Amniotic epithelial cell (primary cell): ENCODE results near the gene SLC35E2B.

DNA sequence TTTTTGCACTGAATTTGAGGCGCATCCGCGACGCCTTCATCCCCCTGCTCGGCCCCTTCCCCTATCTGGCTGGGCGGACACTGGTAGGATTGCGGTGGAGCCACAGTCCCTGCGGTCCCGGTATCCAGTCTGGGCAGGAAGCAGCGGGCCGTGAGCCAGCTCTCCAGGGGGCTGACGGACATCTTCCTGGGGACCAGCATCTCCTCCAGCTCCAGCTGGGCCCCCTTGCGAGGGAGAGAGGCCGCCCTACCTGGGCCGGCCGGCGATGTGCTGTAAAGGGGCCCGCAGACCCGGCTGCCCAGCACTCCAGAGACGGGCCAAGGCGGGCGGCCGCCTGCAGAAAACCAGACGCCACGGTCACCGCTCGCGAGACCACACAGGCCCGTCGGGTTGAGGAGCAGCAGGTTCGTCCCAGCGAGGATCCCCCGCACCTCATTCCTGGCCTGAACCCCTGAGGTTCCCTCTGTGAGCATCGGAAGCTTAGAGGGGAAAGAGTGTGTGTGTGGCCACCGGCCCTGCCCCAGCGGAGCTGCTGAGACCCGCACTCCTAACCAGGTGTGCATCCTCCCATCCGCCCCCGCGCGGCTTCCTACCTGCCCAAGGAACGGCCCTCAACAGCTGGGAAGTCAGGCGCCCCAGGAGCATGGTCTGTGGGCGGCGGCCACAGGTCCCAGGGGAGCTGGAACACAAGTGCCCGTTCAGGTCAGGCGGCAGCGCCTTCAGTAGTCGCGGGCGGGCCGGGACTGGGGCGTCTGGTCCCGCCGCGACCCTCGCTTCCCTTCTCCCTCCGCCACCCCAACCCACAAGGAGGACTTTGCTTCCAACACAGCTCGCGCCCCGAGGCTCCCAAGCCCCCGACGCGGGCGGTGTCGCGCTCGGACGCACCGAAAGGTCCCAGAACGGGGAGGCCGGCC lies 638 bp downstream of the AURKAIP1 start:
- RRBS, result no CpG with 5 or more reads among the region's 72 CpGs

DNA sequence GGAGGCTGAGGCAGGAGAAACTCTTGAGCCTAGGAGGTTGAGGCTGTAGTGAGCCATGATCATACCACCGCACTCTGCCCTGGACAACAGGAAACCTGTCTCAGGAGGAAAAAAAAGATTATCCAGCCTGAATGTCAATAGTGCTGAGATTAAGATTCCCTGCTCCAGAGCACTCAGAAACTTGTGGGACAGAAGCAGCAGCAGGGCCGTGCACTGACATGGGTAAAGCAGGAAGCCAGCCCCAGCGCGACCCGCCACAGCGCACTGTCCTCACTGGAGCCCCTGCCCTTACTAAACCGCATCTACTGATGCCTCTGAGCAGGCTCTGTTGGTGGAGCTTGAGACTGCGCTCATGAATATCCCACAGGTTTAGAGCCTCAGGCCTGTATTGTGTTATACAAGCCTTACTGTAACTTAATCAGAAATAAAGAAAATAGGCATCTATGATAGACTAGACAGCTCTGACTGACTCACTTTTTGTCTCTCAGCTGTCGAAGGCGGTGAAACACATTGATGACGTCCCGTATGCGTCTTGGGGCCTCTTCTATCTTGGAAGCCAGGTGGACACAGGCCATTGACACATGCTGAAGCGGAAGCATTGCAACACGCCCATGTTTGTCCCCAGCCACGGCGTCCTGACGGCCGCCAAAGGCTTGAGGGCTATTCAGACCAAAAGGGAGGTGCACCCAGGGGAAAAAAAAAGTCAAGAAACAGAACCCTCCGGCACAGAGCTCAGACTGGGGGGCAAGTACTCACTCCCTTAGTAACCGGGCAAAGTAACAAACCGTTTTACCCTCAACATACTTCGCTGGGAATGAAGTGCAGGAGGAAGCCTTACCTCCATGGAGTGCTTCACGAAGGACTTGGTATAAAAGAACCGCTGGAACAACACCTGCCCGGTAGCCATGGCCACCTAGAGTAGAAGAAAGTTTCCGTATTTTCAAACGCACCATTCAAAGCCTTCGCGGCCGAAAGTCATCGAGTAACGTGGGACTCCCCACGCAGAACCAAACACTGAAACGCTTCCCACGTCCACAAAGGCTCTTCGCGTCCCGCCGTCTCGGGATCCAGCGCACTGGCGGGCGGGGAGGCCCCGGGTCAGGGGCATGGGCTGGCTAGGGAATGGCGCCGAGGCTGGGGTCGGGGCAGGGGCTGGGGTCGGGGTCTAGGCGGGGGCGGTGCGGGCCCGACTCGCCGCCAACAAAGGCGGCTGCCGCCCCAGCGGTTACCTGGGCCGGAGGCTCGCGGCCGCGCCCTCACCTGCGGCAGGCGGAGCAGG lies 937 bp downstream of the CCNL2 start:
- RRBS, result 1% methylated on average over 7 of the region's 65 CpGs

- RRBS, result no CpG with 5 or more reads among the region's 28 CpGs
These were observed 3.0 kb upstream of the CCNL2 start for GRCh38 chr1:1401693-1403051.

- RRBS, result 33% methylated on average over 1 of the region's 17 CpGs
These were observed 1.6 kb upstream of the ANKRD65 start for GRCh38 chr1:1422632-1423121.

GRCh38 chr1:1436910-1437570 lies 1.6 kb downstream of the VWA1 start:
- RRBS, result 95% methylated on average over 3 of the region's 29 CpGs

GRCh38 chr1:1558156-1559348 lies 16.1 kb downstream of the SSU72 start:
- RRBS, result no CpG with 5 or more reads among the region's 26 CpGs

DNA sequence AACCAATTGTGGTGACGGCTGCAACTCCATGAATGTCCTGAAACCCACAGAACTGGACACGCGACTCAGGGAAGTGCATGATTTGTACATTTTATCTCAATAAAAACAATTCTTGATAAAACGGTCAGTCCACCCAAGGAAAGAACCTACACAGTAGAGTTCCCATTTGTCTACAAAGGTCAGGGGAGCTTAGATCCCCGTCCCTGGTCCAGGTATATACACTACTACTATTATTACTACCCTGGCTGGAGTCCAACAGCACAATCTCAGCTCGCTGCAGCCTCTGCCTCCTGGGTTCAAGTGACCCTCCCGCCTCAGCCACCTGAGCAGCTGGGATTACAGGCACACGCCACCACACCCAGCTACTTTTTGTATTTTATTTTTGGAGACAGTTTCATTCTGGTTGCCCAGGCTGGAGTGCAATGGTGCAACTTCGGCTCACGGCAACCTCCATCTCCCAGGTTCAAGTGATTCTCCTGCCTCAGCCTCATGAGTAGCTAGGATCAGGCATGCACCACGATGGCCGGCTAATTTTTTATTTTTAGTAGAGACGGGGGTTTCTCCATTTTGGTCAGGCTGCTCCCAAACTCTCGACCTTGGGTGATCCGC lies 15.2 kb downstream of the SSU72 start:
- RRBS, result no CpG with 5 or more reads among the region's 15 CpGs

GRCh38 chr1:1615623-1616640 lies 632 bp downstream of the MIB2 start:
- RRBS, result 2% methylated on average over 80 of the region's 137 CpGs

DNA sequence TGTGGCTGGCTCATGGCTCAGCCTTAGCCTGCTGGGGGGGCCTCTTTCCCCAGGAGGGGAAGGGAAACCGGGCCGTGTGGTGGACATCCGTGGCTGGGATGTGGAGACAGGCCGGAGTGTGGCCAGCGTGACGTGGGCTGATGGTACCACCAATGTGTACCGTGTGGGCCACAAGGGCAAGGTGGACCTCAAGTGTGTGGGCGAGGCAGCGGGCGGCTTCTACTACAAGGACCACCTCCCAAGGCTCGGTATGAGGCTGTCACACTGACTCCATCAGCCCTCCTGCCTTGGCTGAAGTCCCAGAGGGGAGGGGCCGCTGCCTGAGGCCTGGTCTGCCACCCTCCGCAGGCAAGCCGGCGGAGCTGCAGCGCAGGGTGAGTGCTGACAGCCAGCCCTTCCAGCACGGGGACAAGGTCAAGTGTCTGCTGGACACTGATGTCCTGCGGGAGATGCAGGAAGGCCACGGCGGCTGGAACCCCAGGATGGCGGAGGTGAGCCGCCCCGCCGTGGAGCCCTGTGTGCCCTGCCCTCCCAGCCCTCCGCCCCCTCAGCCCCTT lies 7.0 kb upstream of the MMP23B start:
- RRBS, result no CpG with 5 or more reads among the region's 25 CpGs

DNA sequence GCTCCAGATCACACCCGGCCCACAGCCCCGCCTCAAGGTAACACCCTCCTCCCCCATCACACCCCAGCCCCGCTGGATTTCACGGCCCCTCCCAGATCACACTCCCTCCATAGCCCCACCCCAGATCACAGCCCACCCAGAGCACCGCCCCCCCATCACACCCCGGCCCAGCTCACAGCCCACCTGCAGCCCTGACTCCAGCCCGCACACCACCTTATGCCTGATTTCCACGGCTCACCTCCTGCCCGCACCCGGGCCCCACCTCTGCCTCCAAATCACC lies 2.2 kb upstream of the MMP23B start:
- RRBS, result 20% methylated on average over 4 of the region's 10 CpGs

DNA sequence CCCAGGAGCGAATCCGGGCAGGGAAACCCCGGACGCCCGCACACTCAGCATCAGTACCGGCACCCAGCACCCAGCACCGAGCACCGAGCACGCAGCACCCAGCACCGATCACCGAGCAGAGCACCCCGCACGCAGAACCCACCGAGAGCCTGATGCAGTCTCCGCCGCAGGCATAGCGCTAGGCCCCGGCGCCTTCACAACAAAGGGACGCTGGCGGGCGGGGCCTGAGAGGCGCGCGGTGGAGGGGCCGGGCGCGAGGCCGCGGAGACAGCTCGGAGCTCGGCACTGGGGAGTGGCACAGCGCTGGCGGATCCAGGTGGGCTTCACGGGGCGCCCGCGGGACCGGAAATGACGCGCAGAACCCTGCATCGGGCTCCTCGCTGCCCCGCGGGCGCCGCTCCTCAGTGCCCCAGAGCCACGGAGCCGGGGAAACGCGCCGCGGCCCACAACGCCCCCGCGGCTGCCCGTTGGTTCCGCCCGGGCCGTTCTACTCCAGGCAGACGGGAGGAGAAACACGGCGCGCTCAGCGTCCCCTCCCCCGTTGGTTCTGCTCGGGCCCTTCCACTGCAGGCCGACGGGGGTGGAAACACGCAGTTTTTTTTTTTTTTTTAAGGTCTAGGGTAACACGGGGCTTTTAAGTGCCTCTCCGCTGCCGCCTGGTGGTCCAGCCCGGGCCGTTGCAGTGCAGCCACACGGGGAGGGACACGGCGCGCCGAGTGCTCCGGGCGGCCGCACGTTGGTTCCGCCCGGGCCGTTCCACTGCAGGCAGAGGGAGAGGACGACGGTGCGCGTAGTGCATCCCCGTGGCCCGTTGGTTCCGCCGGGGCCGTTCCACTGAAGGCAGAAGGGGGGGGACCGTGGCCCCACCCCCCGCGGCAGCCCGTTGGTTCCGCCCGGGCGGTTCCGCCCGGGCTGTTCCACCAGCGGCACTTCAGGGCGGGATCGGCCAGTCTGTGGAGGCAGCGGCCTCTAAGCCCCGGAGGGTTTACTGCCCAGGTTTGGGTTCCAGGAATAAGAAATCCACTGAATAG lies at the start of gene SLC35E2B:
SLC35E2B (minus strand) TSS at position 489 of the 1,031 bp plus-strand sequence.
- RRBS, result 1% methylated on average over 6 of the region's 110 CpGs

DNA sequence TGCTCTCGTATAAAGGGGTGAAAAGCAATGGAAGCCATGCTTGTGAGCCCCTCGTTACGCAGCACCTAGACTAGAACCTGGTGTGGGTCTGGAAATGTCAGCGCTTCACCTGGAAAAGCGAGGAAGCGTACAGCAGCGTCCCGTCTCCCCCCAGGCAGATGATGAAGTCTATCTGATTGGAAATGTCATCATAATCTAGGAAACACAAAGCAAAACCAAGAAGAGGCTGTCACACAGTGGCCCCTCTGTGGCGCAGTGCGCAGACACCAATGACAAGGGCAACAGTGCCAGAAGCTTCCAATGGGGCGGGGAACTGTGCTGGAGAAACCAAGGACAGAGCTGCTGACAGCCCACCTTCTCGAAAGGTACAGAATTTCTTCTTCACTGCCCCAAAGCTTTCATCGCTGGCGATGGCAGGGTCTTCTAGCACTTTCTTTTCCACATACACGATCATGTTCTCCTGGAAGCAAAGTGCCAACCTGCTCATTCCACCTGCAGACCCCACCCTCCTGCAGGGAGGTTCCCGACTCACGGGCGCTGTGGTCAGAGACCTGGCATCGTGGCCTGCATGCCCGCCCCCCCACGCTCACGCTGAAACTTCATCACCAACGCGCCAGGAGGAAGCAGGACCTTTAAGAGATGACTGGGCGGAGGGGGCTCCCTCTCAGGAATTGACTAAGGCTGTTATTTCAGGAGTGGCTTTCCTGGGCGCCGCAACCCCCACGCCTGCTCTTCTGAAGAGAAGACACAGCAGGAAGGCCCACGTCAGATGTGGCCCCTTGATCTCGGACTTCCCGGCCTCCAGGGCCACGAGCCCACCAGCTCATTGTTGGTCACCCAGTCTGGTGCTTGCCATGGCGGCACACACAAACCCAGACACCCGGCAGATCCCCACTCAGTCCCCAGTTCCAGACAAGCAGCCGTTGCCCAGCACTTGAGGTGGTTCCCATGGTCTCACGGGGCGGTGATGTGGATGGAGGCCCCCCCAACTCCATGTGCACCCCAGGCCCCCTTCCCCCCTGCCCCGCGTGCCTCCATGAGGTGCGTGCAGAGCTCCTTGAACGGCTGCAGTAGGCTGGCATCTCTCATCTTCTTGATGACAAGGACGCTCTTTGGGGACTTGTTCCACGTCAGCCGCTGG lies 21.8 kb downstream of the NADK start:
- RRBS, result 86% methylated on average over 2 of the region's 44 CpGs

GRCh38 chr1:1832197-1832910 lies 54.1 kb upstream of the NADK start:
- RRBS, result no CpG with 5 or more reads among the region's 9 CpGs

GRCh38 chr1:1833220-1833973 lies 55.1 kb upstream of the NADK start:
- RRBS, result no CpG with 5 or more reads among the region's 16 CpGs

- RRBS, result no CpG with 5 or more reads among the region's 2 CpGs
These were observed 33.5 kb downstream of the GNB1 start for GRCh38 chr1:1857301-1857897.

DNA sequence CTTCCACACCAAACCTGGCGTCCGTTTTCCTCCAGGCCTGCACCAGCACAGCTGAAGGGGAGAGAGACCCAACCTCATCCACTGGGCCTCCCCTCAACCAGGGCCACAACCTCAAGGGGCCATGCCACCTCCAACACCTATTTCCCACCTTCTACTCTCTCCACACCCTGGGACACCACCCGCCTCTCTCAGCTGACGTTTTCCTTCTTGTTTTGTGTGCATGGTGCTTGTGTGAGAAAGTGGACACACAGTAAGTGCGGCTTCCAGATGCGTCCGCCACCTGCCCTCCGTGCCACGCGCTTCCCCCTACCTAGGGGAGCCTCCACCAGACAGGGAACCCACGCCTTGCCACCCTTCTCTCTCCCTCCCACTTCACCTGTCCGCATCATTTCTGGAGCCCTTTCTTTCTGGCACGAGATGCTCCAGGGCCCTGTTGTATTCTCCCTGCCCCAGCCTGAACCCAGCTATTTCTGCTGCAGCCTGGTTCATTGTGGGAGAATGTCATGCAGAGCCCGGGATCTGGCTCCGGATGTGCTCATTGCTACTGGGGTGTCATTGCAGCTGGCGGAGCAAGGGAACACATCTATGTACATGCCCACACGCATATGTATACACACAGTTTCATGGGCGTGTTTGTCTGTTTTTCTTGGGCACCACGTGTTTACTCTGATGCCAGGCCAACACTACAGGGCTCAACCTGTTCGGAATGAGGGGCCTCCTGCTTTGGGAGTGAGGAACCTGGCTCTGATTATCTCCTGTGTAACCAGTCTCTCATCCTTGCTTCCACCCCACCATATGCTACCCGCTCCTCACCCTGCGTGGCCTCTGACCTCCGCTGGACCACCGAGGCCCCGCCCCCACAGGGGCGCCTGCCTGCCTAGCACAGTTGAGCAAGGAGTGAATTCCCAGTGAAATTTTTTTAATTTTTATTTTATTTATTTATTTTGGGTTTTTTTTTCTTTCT lies 1.5 kb upstream of the GNB1 start:
- RRBS, result no CpG with 5 or more reads among the region's 26 CpGs

DNA sequence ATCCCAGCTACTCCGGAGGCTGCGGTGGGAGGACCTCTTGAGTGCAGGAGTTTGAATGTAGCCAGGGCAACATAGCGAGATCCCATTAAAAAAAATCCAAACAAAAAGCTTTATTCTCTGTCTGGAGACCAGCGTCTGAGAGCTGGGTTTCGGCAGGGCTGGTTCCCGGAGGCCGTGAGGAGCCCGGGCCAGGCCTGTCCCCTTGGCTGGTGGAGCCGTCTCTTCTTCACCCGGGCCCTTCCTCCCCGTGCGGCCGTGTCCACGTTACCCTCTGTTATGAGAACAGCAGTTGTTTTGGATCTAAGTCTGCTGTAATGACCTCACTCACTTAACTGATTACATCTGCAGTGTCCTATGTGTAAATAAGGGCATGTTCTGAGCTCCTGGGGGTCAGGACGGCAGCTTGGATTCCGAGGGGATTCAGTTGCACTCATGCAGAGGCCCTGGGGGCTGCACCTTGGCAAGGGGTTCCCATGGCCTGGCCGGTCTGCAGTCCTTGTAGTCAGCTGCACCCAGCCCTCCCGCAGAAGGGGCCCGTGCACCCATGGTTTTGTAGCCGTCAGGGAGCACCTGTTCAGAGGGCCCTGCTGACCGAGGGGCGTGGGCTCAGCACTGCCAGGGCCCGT lies 39.7 kb downstream of the PRKCZ start:
- RRBS, result 82% methylated on average over 3 of the region's 23 CpGs

- RRBS, result no CpG with 5 or more reads among the region's 9 CpGs
These were observed 27.3 kb downstream of the FAAP20 start for GRCh38 chr1:2167370-2167609.

DNA sequence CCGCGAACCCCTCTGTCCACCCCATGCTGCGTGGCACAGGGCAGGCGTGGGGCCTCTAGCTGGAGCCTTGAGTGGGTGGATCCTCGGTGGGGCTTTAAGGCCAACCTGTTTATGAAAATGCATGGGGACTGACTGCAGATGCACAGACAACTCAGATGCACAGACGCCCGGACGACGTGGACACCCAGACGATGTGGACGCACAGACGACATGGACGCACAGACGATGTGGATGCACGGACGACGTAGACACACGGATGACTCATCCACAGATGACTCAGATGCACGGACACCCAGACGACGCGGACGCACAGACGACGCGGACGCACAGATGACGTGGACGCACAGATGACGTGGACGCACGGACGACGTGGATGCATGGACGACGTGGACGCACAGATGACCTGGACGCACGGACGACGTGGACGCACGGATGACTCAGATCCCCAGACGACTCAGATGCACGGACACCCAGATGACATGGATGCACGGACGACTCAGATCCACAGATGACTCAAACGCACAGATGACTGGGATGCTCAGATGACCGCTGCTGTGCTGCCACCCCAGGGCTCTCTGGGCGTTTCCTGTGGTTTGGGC lies 14.3 kb downstream of the FAAP20 start:
- RRBS, result no CpG with 5 or more reads among the region's 50 CpGs

GRCh38 chr1:2214582-2215170 lies 13.4 kb upstream of the SKI start:
- RRBS, result no CpG with 5 or more reads among the region's 18 CpGs